Panc1 (cell line): ENCODE measurements around the gene ENOX1.

GRCh38 chr13:40929062-40929580 is 90.0 kb downstream of the ELF1 start:
- RRBS, 2 experiments = no CpG with 5 or more reads among the region's 3 CpGs

DNA sequence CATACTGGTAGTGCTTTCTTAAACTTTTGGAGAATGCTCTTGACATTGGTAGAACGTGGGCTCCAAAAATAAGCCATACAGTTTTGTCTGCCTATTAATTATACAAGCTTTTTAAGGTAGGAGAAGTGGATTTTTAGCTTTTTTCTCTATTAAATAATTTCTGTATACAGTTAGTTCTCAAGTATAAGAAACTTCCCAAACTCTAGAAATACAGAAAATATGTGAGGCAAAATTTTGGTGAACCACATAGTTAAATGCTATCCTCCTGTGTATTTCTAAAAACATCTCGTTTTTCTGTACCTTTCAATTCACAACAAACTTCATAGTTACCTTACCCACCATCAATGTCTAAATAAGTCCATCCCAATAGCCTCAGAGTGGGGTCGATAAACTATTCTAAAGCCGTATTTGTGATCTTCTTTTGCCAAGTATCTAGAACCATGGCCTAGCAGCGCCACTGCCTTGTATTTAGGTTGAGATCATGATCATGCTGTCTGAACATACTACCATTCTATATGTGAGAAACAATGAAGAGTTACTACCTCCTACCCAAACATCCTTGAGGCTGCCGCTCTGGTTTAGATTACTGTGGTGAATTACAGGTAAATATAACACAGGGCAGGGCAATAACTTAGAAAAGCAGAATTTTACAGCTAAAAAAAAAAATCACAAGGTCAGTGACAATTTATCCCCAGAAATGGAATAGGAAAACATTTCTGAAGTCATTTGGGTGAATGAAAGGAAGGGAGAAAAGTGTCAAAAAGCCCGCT is 74.7 kb downstream of the ELF1 start:
- RRBS, 2 experiments = no CpG with 5 or more reads among the region's 7 CpGs

- RRBS, 2 experiments = no CpG with 5 or more reads among the region's 2 CpGs
These were observed 70.4 kb downstream of the ELF1 start for GRCh38 chr13:40948676-40949148.

DNA sequence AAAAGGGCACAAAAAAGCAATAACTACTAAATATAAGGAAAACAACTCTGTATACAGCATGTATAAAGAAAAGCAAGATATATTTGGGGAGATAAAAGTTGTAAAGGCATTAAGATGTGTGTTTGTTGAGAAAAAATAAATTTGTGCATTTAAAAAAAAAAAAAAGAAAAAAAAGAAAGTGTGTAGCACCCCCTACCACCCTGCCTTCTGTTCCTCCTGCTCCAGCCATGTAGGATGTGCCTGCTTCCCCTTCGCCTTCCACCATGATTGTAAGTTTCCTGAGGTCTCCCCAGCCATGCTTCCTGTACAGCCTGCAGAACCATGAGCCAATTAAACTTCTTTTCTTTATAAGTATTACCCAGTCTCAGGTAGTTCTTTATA is 61.8 kb downstream of the ELF1 start:
- RRBS, 2 experiments = no CpG with 5 or more reads among the region's 1 CpG

GRCh38 chr13:40985402-40986262 is 33.5 kb downstream of the ELF1 start:
- RRBS, 2 experiments = no CpG with 5 or more reads among the region's 6 CpGs

- RRBS, 2 experiments = no CpG with 5 or more reads among the region's 6 CpGs
These were observed 24.1 kb downstream of the ELF1 start for GRCh38 chr13:40994709-40995658.

DNA sequence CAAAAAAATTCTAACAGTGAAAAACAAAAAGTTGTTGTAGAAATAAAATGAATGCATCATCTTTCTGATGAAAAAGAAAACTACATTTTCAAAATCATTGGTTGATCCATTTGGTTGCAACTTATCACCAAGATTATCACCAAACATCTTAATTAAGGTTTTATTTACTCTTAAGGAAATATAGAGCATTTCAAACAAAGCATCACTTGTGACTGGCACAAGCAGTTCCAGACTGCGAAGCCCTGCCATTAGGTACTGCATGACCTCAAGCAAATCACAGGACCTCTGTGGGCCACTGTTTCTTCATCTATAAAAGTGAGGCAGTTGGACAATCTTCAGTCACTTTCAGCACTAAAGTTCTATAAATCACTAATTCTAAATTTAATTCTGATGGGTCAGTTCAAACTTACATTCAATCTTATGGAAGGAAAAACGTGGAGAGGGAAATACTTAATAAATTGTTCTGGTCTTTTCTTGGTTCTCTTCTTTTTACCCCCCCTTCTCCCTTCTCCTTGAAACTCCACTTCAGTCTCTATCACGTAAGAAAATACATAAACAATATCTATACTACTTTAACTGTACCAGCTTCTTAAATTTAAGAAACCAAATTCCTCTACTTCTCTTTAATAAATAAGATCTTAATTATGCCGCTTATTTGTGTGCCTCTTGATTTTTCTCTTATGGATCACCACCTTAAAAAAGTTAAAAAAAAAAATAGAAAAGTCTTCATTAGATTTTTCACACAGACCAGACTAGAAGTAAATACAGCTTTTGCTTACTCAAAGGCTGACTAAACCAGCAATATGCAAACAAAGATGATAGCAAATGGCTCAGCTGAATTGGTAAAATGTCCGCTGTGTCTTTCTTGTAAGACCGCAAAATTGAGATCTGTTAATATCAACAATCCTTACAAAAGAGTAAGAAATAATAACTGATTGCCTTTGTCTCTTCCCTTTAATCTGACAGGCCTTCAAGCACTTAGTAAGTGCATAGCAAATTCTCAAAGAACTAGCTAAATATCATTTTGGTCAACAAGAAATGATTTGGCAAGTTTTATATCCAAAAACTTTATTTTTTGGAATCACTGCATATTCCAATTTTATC is 1.7 kb downstream of the ELF1 start:
- RRBS, 2 experiments = no CpG with 5 or more reads among the region's 6 CpGs

- RRBS, 2 experiments = no CpG with 5 or more reads among the region's 6 CpGs
These were observed 97.6 kb downstream of the RGCC start for GRCh38 chr13:41554860-41555414.

- RRBS, 2 experiments = no CpG with 5 or more reads among the region's 15 CpGs
These were observed 190.7 kb downstream of the RGCC start for GRCh38 chr13:41647609-41648850.

GRCh38 chr13:41671377-41671629 is 214.0 kb downstream of the RGCC start:
- RRBS, 2 experiments = no CpG with 5 or more reads among the region's 3 CpGs

DNA sequence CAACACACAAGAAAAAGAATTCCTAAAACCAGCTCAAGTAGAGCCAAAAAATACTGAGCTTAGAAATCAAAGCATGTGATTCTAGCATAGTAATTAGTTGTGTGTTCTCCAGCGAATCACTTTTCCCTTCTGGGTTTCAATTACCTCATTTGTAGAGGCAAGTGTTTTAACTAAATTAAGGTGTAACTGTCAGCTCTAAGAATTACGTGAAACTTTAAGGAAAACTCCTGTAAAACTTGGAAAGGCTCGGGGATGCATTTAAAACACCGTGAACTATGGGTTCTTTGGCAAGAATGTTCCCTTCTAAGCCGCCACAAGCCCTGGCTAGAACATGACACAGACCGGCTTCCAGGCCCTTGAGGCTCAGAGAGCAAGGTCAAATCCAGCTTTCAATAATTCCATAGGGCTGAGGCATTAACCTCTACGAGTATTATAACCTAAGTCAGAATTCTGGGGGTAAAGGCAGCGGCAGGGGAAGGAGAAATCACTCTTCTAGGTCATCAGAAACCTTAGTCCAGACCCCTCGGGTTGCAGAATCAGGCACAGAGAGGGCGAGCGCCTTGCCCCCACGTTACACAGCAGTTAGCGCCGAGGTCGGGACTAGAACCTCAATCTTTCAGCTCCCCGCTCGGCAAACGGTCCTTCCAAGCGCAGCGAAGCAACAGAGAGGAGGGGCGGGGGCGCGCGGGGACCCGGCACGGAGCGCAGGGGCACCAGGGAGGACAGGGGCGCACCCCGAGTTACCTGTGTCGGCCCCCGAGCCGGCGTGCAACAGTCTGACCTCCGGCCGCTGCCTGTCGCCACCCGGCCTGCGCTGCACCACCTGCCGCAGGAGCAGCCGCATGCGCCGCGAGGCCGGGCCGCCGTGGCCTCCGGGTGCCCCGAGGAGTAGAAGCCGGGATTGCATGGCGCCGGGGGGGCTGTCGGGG is 536 bp downstream of the VWA8 start:
- RRBS, 2 experiments = under 1 to 7% methylated on average over 16 to 22 of the region's 52 CpGs

DNA sequence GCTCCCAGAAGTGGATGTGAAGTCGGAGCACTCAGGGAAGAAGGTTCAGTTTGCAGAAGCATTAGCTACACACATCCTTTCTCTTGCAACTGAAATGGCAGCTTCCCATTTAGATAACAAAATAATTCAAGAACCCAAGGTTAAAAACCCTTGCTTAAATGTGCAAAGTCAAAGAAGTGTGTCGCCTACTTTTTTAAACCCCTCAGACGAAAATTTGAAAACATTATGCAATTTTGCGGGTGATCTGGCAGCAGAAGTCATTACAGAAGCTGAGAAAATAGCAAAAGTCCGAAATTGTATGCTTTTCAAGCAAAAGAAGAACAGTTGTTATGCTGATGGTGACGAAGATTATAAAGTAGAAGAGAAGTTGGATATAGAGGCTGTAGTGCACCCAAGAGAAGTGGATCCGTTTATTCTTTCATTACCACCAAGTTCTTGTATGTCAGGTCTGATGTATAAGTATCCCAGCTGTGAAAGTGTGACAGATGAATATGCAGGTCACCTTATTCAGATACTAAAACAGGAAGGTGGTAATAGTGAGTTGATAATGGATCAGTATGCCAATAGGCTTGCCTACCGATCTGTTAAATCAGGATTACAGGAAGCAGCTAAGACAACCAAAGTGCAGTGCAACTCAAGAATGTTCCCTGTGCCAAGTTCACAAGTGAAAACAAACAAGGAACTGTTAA is 30.5 kb downstream of the AKAP11 start:
- RRBS, 2 experiments = no CpG with 5 or more reads among the region's 8 CpGs

DNA sequence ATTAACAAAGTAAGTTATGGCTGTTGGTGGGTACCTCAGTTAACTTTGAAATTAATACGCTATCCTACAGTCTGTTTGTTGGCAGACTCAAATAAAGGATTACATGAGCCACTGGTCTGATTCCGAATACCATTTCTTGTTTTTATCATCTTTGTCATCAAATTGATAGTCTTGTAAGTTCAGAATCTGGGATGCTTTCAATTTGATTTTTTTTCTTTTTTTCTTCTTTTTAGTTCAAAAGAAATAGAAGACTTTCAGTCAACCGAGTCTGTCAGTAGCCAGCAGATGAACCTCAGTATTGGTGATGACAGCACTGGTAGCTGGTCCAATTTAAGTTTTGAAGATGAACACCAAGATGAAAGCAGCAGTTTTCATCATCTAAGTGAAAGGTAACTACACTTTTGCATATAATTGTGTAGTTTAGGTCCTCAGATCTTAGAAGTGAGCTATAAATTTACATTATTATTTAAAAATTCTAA is 36.3 kb downstream of the AKAP11 start:
- RRBS, 2 experiments = no CpG with 5 or more reads among the region's 3 CpGs

- RRBS, 2 experiments = no CpG with 5 or more reads among the region's 18 CpGs
These were observed 332.4 kb downstream of the DNAJC15 start for GRCh38 chr13:43355766-43356248.

GRCh38 chr13:43786410-43787732 is at the start of gene ENOX1:
Gene ENOX1 (minus strand): TSS chr13:43786972.
- RRBS, 2 experiments = 1 to 6% methylated on average over 25 to 37 of the region's 133 CpGs

DNA sequence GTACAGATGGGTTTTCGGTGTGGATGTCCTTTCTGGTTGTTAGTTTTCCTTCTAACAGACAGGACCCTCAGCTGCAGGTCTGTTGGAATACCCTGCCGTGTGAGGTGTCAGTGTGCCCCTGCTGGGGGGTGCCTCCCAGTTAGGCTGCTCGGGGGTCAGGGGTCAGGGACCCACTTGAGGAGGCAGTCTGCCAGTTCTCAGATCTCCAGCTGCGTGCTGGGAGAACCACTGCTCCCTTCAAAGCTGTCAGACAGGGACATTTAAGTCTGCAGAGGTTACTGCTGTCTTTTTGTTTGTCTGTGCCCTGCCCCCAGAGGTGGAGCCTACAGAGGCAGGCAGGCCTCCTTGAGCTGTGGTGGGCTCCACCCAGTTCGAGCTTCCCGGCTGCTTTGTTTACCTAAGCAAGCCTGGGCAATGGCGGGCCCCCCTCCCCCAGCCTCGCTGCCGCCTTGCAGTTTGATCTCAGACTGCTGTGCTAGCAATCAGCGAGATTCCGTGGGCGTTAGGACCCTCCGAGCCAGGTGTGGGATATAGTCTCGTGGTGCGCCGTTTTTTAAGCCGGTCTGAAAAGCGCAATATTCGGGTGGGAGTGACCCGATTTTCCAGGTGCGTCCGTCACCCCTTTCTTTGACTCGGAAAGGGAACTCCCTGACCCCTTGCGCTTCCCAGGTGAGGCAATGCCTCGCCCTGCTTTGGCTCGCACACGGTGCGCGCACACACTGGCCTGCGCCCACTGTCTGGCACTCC is 95.8 kb downstream of the LACC1 start:
- RRBS, 2 experiments = no CpG with 5 or more reads among the region's 30 CpGs

- RRBS, 2 experiments = no CpG with 5 or more reads among the region's 1 CpG
These were observed 60.9 kb upstream of the SMIM2 start for GRCh38 chr13:44222002-44222308.

DNA sequence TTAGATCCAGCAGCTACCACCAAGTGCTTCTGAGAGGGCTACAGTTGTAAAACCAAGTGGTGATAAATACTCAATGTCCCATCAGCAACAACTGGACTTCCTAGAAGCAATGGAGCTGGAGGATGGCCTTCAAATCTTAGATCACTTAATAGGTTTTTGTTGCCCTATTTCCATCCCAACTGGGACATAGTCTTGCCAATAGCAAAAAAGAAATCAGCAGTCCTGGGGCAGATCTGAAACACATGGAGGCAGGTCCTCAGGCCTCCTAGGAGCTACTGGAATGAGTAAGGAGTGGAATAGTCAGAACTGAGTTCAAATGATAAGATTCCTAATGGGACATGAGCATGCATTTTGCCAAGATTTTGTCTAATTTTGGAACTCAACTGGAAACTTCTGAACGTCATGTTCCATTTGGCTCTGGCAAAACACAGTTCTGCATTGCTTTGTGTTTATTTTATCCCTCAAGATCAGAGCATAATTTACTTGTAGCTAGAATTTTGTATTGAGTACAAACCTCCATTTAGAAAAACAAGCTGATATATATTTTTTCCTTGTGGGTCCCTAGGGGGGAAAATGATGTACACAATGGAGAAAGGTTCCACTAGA is 63.3 kb upstream of the SMIM2 start:
- RRBS, 2 experiments = no CpG with 5 or more reads among the region's 1 CpG

DNA sequence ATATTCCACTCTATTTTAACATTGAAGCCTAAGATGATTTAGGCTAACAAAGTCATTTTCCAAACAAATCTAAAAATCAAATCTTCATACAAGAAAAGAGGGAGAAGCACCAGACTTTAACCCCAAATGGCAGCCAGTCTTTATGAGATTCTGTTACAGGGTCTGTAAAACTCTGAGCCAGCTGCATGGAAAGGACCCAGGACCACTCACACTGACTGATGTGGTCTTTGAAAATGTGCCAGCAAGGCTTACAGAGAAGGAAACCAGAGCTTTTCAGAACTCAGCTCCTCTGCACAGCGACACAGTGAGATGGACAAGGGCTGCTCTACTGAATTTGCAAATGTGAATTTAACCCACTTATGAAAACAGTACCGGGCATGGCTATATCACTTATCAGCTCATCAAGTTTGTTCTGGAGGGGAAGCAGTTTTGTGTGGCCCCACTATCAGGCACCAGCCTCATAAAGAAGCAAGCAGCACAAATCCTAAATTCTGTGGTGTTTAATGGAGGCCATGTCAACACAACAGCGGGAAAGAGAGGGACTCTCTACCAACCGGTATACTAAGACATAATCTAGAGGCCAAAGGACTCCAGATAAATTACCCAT is 98.8 kb upstream of the SERP2 start:
- RRBS, 2 experiments = no CpG with 5 or more reads among the region's 4 CpGs

DNA sequence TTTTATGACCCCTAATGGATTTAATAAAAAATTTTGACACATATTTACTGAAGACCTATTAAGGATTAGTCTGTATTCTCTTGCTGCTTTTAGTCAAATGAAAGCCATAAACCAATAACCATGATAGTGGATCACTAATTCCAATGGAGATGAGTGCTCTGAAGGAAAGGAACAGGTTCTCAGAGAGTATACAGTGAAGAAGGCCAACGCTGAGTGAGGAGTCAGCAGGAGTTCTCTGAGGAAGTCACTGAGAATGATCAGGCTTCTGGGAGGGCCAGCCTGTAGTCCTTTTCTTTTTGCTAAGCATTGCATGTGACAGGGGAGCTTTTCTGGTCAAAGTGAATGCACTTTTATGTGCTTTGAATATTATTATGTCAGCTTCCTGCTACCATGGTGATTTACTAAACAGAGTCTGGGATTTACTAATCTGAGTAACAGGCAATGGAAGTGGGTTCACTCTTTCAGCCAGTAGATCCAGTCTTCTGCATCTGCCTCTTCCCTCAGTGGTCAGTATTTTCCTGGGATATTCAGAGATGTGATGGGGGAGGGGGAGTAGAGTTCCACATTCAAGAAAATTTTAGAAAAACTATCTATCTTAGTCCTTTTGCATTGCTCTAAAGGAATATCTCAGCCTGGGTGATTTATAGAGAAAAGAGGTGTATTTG is 81.1 kb upstream of the SERP2 start:
- RRBS, 2 experiments = no CpG with 5 or more reads among the region's 1 CpG